NT2/D1 (cell line): ENCODE measurements around the gene ASB13.

DNA sequence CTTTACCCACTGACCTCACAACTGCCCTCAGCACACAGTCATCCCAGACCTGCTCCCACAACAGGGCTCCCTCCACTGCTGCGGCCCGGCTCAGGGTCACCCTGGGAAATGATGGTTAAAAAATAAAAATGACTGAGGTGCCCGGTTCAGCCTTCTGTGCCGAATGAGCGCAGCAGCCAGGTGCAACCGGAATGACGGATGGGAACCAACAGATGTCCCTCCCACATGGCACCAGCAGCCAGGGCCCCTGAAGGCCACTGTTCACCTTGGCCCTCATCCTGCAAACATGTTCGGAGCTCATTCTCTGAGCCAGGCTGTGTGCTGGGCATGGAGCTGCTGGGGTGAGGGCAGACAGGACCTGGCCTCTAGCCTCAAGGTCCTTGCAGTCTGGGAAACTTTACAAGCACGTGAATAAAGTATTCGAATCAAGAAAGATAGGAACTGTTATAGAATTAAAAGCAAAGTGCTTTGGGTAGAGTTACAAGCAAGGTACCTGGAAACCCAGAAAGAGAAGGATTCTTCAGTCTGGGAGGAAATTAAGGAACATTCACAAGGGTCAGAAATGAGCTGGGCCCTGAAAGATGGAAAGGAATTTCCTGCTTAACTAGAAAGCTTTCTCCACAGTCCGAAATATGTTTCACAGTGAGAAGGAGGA is 40.0 kb downstream of the ASB13 start:
- RRBS, 2 experiments, result 86 to 93% methylated on average over 5 of the region's 11 CpGs

DNA sequence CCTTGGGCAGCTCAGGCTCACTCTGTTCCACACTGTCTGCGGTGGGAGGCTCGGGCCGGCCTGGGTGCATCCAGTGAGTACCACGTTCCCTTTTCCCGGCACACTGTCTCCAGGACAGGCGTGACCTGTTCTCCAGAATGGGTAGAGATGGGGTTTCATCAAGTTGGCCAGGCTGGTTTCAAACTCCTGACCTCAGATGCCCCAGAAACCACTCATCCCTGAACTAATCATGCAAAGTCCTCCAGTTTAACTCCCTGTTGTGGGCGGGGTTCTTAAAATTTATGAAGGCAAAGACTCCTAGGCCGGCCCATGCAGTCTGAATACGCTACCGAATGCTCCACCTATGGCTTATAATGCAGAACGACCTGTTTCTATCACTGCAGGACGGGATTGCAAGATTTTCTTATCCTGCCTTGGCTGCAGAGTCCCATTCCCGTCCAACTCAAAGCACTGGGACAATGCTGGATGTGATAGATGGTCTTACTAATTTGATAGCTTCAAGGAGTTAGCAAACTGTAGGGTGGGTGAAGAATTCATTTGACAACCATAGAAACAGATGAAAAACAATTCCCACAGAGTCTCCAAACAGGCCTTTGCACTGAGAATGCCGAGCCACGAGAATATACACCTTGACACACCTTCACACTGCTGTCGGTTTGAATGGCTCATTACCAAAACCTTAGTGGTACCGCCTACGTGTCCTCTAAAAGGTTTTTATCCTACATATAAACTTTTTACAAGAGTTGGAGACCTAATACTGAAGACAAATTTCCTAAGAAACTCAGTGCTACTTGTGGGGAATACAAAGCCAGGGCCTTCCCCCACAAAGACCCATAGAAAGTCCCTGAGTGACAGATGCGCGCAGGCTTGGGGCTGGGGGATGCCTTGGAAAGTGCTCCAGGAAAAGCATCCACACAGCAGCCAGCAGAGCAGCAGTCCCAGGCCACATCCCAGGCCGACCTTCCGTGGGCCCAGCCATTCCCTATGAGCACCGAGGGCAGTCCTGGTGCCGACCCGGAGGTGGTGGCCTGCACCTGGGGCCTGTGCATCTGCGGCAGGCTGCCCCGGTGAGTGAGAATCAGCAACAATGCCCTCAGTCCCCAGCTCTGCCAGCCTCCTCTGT is 26.8 kb downstream of the ASB13 start:
- RRBS, 2 experiments, result 90 to 94% methylated on average over 3 of the region's 27 CpGs

DNA sequence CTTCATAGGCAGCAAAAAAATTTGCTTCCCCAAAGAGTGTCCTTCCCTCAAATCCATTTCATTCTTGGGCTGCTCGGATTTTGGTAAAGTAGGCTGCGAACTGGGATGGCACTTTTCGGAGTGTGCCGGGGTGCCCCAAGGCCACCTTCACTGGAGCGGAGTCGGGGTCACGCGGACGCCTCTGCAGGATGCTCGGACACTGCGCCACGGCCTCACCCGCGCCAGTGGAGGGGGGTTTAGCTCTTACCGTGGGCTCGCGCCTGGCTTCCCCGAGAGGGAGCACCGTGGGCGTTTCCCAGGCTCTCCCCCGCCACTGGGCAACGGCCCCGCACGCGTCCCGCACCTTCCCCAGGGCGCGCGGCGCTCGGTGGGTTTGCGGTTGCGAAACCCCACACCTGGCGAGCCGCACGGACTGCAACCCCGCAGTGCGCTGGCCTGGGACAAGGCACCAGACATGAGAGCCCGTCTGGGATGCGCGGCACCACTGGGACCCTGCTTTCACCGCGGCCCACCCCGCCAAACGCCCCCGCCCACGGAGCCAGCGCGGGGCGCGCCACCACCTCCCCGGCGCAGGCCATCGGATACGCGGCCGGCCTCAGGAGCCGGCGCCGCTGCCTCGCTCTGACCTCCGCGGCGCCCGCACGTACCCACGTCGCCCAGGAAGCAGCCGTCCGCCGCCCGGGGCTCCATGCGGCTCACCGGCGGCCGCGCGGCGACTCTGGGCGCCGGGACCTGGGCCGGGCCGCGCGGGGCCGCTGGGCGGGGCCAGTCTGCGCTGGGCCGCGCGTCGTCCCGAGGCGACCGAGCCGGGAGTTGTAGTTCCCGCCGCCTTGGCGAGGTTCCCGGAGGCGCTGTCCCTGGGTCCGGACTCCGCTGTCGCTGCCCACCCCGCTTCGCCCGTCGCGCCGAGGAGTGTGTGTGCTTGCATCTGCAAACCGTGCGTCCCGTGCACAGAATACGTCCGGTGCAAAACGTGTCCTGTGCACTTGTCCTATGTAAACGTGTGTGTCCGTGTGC is at the start of gene ASB13:
ASB13 (minus strand) TSS at position 734 of the 1,017 bp plus-strand sequence.
- RRBS, 2 experiments, result 1% methylated on average over 39 of the region's 118 CpGs

GRCh38 chr10:5693655-5694173 is 9.1 kb downstream of the TASOR2 start:
- RRBS, 2 experiments, result no CpG with 5 or more reads among the region's 1 CpG

- RRBS, 2 experiments, result no CpG with 5 or more reads among the region's 1 CpG
Measured at GRCh38 chr10:5735203-5735787, 50.7 kb downstream of the TASOR2 start.

DNA sequence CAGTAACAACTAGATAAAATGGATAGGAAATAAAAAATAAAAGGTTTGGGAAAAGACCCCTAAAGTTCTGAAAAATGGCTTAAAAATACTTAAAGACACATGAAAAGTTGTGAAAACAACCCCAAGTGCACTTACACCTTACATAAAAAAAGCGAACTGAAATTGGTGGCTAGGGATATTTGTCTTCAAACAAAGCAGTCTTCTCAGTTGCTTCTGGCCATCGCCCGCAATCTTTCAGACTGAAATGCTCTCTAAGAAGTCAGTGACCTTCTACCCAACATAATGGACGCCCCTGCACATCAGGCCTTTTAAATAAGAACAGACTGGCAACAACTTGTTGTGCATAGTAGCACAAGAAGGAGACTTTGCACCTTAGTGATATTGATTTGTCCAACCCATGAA is 4.5 kb downstream of the IL15RA start:
- RRBS, 2 experiments, result no CpG with 5 or more reads among the region's 4 CpGs

GRCh38 chr10:6091492-6092193 is 2.8 kb downstream of the RBM17 start:
- RRBS, 2 experiments, result no CpG with 5 or more reads among the region's 2 CpGs

- RRBS, 2 experiments, result no CpG with 5 or more reads among the region's 3 CpGs
Measured at GRCh38 chr10:6100124-6100562, 11.3 kb downstream of the RBM17 start.

- RRBS, 2 experiments, result no CpG with 5 or more reads among the region's 6 CpGs
Measured at GRCh38 chr10:6162406-6162931, 40.3 kb upstream of the PFKFB3 start.

- RRBS, 2 experiments, result no CpG with 5 or more reads among the region's 2 CpGs
Measured at GRCh38 chr10:6251215-6251414, 48.4 kb downstream of the PFKFB3 start.

- RRBS, 2 experiments, result no CpG with 5 or more reads among the region's 12 CpGs
Measured at GRCh38 chr10:6400230-6400973, 179.7 kb downstream of the PRKCQ start.

DNA sequence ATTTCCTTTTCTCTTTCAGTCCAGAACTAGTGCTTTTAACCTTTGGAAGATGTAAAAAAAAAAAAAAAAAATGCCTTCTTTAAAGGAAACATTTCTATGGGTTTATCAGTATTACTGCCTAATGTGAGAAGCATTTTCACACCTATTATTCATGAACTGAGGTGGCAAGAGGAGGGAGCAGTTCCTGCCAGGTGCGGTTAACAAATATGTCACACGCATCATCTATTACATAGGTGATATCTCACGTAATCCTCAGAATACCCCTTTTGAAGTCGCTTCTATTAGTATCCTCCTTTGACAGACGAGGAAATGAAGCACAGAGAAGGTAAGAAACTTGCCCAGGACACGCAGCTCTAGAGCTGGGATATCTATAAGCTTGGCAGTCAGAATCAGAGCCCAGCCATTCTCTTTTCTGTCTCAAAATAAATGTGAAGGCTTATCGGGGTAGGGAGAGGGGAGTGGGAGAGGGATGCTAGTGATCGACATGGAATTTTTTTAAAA is 87.8 kb downstream of the PRKCQ start:
- RRBS, 2 experiments, result no CpG with 5 or more reads among the region's 8 CpGs

GRCh38 chr10:6498554-6499269 is 81.4 kb downstream of the PRKCQ start:
- RRBS, 2 experiments, result no CpG with 5 or more reads among the region's 3 CpGs

- RRBS, 2 experiments, result no CpG with 5 or more reads among the region's 14 CpGs
Measured at GRCh38 chr10:6583293-6584215, 3.5 kb upstream of the PRKCQ start.

- RRBS, 2 experiments, result no CpG with 5 or more reads among the region's 6 CpGs
Measured at GRCh38 chr10:7184702-7185069, 226.1 kb downstream of the SFMBT2 start.

GRCh38 chr10:7388618-7389040 is 22.2 kb downstream of the SFMBT2 start:
- RRBS, 2 experiments, result no CpG with 5 or more reads among the region's 6 CpGs

GRCh38 chr10:7411381-7411675 is 494 bp upstream of the SFMBT2 start:
- RRBS, 2 experiments, result no CpG with 5 or more reads among the region's 17 CpGs

- RRBS, 2 experiments, result no CpG with 5 or more reads among the region's 5 CpGs
Measured at GRCh38 chr10:7512370-7512747, 101.5 kb upstream of the SFMBT2 start.

DNA sequence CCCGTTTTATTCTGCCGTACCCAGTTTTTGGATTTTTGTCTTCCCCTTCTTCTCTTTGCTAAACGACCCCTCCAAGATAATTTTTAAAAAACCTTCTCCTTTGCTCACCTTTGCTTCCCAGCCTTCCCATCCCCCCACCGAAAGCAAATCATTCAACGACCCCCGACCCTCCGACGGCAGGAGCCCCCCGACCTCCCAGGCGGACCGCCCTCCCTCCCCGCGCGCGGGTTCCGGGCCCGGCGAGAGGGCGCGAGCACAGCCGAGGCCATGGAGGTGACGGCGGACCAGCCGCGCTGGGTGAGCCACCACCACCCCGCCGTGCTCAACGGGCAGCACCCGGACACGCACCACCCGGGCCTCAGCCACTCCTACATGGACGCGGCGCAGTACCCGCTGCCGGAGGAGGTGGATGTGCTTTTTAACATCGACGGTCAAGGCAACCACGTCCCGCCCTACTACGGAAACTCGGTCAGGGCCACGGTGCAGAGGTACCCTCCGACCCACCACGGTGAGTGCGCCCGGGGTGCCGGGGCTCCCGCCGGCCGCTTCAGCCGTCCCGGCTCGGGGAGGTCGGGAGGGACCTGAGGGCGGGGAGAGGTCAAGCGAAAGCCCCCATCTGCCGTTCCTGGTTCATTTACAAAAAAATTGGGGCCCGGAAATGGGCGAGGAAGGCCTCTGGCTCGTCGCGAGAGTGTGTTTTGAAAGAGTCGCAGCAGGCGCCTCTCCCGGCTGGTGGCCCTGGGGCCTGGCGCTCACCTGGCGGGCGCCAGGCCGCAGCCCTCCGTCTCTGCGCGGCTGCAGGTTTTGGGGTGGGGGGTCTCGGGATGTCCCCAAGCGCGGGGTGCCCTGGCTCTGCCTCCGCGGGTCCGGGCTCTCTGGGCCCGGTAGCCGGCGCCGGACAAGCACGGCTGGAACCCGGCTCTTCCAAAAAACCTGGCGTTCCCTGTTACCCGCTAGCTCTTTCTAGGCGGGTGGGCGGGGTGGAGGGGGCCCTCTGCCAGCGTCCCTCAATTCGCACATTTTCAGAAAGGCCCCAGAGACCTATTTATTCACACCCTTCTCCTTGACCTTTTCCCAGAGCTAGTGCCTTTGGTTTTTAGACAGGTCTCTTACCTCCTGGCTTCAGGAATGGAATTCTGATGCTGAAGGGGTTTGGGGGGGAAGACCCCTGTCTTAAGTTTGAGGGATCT is 1.3 kb downstream of the GATA3 start:
- RRBS, 2 experiments, result 2% methylated on average over 18 to 32 of the region's 91 CpGs

DNA sequence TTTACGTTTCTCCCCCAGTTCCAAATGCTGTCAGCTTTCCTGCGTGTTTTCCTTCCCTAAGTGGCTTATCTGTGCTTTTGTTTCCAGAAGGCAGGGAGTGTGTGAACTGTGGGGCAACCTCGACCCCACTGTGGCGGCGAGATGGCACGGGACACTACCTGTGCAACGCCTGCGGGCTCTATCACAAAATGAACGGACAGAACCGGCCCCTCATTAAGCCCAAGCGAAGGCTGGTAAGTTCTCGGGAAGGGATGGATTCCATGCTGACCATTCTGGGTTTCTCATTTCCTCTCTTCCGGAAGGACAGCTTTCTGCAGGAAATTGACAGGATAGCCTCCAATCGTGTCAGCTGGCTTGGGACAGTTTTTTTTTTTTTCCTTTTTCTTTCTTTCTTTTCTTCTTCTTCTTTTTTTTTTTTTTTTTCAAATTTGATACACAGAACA is 9.4 kb downstream of the GATA3 start:
- RRBS, 2 experiments, result 89 to 100% methylated on average over 1 to 3 of the region's 14 CpGs